SJSA1 (cell line): ENCODE results near the genes PIGC and CACYBP.

DNA sequence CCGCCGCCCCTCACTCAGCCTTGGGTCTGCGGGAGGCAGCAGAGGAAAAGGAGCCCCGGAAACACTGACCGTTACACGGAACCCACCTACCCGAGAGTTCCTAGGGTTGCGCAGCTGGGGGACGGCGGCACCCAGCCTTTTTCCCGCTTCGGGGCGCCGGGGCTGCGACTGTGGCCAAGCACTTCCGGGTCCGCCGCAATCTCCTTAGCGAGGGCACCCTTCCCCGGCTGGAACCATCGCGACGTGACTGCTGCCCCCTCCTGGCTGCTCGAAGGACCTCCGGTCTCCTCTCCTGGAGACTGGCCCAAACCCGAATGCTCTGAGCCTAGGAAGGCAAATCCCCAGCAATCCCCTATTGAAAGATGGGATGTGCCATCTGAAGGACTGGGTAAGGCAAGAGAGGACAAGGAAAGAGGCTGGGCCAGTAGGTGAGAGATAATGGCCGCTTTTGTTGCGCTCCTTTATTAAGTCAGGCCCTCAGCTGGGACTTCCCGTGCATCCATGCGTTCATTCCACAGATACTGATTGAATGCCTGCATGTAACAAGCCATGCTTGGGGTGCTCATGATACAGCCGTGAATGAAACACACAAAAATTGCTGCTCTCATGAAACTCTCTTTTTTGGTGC, at the start of gene PIGC:
Gene PIGC, minus strand, starts transcription at position 172 of the 628 bp plus-strand sequence.
- RAMPAGE, long total RNA = start-site peak on the minus strand centred at position 186 of the sequence, 47 bp wide, 460 and 212 reads in 2 replicates

DNA sequence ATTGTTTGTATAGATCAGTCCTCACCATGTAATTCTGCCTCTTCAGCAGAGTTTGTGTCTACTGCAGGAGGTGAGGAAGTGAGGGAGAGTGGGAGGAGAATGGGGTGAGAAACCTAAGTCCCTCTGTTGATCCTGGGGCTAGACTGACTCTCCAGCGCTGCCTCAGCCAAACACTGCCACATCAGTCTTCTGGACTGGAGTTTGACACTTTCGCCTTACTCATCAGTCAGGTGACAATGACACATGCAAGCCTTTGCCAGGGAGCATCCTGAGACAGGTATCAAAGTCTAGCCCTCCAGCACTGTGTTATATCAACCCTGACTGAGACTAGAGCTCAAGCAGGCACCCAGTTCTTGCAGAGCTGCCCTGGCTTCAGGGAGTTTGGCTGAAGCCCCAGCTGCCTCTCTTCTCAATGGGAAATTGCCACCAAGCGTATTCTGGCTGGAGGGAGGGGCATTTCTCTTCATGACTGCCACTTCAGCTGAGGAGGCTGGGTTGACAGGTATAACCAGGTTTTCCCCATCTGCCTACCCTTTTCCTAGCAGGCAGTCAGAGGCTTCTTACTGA, 33.2 kb upstream of the SUCO start:
- RAMPAGE, long total RNA = no peak

DNA sequence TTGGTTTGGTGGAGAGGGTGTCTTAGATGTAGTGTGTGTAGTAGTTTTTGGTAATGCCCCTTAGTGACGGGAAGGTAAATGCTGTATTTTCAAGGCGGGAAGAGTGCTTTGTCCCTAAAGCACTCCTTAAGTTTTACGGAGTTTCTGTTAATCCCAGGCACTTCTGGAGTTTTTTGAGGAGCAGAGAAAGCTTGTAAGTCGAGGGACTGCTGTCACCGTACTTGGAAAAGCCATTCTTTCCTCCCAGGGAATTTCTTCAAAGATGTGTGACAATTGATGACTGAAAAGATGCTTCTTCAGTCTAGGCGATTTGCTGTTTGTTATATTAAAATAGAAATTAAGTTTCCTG, 1.1 kb downstream of the SUCO start:
- RAMPAGE, long total RNA = no peak

- RAMPAGE, long total RNA = no peak
These were observed 160.3 kb downstream of the FASLG start for GRCh38 chr1:172819087-172819640.

GRCh38 chr1:173122826-173123997, 72.5 kb upstream of the TNFSF18 start:
- RAMPAGE, long total RNA = no peak

DNA sequence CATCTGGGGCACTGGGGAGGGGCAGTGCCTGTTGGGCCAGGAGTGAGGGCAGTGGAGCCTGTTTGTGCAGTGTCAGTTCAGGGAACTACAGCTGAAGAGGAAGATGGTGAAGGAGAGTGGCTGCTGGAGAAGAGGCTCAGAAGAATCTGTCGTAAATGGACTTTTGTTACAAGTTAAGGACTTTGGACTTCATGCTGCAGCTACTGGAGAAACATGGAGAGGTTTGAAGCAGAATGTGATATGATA, 3.2 kb upstream of the TNFSF4 start:
- RAMPAGE, long total RNA = no peak

DNA sequence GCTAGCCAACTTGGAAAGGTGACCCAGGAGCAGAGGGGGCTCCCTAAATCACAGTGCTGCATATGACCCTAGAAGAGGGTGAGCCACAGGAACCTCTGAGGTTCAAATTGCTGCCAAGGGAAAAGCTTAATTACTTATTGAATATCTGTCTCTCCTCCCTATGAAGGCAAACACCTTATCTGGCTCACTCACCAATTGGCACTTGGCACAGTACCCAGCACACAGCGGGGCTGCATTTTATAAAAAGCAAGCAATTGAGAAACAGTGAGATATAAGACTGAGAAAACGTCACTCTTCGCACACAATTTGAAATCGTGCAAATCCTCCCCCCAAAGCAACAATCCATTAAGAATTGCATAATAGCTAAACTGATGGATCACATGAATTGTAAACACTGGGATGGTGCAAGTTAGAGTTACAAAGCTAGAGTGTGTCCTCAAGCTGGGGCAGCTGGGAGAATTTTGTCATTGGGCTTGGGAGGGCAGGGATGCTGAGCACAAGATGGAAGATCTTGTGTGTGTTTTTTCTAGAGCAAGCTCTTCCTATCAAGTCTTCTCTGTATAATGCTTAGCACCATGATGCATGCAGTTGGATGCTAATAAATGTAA, 27.1 kb downstream of the PRDX6 start:
- RAMPAGE, long total RNA = no peak

GRCh38 chr1:173507573-173508011, 30.5 kb downstream of the PRDX6 start:
- RAMPAGE, long total RNA = no peak

GRCh38 chr1:173863161-173863832, 4.9 kb upstream of the ZBTB37 start:
- RAMPAGE, long total RNA = no peak

- RAMPAGE, long total RNA = no peak
These were observed 654 bp upstream of the ZBTB37 start for GRCh38 chr1:173867517-173867935.

DNA sequence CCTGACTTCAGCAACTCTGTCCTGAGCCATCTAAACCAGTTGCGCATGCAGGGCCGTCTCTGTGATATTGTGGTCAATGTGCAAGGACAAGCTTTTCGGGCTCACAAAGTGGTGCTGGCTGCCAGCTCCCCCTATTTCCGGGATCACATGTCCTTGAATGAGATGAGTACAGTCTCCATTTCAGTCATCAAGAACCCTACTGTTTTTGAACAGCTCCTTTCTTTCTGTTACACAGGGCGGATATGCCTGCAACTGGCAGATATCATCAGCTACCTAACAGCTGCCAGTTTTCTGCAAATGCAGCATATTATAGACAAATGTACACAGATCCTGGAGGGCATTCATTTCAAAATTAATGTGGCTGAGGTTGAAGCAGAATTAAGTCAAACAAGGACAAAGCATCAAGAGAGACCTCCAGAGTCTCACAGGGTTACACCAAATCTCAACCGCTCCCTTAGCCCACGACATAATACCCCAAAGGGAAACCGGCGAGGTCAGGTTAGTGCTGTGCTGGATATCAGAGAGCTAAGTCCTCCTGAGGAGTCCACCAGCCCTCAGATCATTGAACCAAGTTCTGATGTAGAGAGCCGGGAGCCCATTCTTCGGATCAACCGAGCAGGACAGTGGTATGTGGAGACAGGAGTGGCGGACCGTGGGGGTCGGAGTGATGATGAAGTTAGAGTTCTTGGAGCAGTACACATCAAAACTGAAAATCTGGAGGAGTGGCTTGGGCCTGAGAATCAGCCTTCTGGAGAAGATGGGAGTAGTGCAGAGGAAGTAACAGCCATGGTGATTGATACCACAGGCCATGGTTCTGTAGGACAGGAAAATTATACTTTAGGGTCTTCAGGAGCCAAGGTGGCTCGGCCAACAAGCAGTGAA, 2.3 kb downstream of the ZBTB37 start:
- RAMPAGE, long total RNA = no peak

DNA sequence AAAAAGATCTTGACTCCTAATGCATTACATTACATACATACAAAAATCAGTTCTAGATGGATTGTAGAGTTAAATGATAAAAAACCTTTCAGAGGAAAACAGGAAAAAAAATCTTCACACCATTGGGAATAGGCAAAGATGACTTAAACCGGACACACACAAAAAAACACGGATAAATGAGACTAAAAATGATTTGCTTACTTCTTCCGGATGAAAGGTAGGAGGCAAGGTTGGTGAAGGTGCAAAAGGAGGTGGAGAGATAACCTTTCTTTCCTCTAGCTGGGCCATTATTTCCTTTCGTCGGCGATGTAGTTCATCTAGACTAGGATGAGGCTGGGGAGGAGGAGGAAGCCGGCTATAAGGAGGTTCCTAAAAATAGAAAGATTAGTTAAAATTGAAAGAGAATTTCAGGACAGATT, 43.8 kb upstream of the SERPINC1 start:
- RAMPAGE, long total RNA = no peak

DNA sequence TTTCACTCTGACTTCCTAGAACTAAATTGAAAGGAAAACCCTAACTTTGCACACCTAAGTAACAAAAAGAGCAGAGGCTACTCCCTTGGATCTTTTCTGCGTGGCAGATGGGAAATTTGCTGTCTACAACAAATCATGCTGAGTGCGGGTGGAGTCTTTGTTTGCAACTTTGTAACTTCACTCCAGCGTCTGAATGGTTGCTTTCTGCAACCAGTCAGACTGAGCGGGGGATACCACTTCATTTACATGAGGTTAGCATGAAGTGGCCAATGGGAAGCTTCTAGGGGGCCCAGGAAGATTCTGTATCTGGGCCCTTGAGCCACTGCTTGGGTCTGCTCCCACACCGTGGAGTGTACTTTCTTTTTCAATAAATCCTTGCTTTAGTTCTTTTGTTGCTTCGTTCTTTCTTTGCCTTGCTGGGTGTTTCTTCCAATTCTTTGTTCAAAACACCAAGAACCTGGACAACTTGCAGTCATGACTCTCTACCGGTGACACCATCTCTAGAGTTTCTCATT, 55.6 kb upstream of the RC3H1 start:
- RAMPAGE, long total RNA = no peak

DNA sequence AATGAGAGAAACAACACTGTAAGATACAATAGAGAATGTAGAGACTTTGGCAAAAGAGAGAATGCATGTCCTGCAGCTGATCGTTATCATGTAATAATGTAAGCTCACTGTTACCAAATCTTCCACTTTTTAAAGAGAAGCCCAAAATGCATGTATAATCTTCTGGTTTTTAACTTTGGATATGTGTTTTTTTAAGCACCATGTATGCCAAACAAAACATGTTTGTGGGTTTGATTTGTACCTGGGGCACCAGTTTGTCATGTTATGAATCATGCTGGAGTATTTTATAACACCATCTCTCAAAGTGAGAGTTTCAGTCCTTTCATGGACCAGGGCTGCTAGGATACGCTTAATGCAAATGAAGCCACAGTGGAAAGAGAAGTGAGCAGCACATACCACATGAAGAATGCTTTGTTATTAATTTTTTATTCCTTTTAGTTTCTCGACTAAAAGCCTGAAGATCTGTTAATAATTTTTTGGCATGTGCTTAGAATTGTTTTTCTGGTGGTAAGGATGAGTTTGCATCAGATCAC, 2.2 kb upstream of the RABGAP1L start:
- RAMPAGE, long total RNA = no peak

GRCh38 chr1:174166775-174167346, 7.5 kb downstream of the RABGAP1L start:
- RAMPAGE, long total RNA = no peak

DNA sequence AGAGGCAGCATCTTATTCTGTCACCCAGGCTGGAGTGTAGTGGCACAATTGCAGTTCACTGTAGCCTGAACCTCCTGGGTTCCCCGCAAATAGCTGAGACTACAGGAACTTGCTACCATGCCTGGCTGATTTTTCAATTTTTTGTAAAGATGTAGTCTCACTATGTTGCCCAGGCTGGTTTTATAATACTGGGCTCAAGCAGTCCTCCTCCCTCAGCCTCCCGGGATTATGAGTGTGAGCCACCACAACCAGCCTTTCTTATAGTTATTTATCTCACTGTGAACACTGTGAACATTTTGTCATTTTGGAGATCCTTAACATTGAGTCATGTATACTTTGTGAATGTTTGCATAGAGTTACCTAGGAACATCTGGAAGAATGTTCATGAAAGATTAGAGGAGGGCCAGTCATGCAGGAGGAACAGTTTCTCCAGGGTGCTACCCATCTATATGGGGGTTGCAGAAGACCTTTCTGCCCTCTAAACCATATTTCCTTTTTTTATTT, 127.1 kb upstream of the CACYBP start:
- RAMPAGE, long total RNA = no peak

DNA sequence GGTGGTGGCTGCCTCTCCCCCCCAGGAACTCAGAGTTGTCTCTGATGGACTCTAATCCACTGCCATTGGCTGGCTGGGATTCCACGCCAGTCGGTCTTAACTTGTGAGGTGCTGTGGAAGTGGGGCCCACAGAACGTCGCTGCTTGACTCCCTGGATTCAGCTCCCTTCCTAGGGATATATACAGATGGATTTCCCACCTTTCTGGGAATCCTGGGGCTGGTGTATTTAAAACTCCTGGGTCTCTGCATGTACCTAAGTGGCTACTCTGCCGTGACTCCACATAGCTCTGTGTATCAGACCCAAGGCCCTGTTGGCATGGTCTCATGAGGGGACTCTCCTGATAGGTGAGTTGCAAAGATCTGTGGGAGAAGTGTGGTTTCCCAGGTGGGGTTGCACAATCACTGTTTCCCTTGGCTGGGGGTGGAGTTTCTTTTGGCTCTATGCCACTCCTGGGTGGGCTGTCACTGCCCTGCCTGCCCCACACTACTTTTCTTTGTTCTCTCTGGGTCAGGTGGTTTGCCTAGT, 97.4 kb upstream of the CACYBP start:
- RAMPAGE, long total RNA = no peak

DNA sequence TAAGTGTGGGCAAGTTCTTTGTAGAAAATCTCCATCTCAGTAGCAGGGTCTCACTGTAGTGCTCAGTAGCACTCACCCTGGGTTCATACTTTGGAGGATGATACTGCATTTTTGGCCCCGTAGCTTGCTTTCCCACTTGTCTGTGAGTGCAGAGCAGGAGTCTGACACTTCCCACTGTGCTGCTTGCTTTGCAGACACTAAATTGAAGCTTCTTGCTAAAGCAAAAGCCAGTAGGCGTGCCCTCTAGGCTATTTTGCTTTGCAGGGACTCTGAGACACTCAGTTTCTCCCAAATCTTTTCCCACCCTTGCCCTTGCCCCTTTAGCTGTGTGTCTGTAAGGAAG, 34.2 kb upstream of the CACYBP start:
- RAMPAGE, long total RNA = no peak

GRCh38 chr1:174999500-175000468, at the start of gene CACYBP:
CACYBP (plus strand) TSS chr1:174999947.
- RAMPAGE, long total RNA = start-site peak on the plus strand at chr1:174999967-175000119, 3,681 and 2,717 reads in 2 replicates

GRCh38 chr1:175013491-175014586, 9.4 kb downstream of the MRPS14 start:
- RAMPAGE, long total RNA = no peak